Breast epithelium (tissue), 2 donors: ENCODE data around the gene HADHB.

- PRO-cap, result no peak
- RAMPAGE, long total RNA, 2 experiments, result no peak in any of the 2 experiments
Observed at GRCh38 chr2:25650257-25650643, 23.1 kb downstream of the DTNB start.

- PRO-cap, result no peak
- RAMPAGE, long total RNA, 2 experiments, result no peak in any of the 2 experiments
Observed at GRCh38 chr2:25916103-25916754, 37.9 kb upstream of the ASXL2 start.

DNA sequence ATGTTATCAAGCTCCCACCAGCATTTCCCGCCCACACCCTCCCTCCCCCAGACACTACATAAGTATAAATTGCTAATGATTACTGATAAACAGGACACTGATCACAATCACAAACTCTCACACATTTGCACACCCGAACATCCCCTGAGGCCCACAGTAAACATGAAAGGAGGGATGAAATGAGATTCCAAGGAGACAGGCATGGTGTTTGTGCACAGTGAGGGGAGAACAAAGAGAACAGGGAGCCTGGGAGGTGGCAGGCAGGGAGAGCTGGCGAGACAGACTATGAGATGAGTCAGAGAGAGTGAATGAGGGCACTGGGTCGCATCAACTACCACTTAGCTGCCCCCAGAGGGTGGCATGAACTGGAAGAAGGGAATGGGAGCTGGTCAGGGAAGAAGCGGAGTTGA is 5.3 kb downstream of the KIF3C start:
- PRO-cap, result no peak
- RAMPAGE, long total RNA, 2 experiments, result no peak in any of the 2 experiments

GRCh38 chr2:26000510-26001134 is 18.3 kb upstream of the KIF3C start:
- PRO-cap, result no peak
- RAMPAGE, long total RNA, 2 experiments, result no peak in any of the 2 experiments

GRCh38 chr2:26011659-26012403 is 22.1 kb upstream of the RAB10 start:
- PRO-cap, result no peak
- RAMPAGE, long total RNA, 2 experiments, result no peak in any of the 2 experiments

DNA sequence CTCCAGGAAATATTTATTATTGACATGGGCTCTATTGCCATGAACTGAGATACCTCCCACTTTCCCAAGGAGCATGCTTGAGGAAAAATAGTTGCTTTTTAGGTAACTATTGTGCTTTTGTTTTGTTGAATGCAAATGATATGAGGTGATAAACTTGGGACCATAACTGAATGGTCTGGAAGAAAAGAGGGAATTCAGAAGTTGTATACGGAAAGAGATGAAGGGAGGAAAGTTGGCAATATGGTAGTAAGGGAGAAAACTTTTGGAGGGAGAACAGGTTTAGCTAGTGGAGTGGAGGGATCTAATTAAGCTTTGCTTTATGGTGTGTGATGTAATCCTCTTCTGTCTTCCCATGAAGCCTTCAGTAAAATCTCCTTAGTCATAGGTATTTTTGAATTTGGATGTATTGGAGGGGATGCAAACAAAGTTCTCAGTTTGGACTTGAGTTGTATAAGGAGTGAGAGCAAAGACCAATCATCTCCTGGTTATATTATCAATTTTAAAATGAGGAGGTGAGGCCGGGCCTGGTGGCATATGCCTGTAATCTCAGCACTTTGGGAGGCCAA is 20.2 kb upstream of the RAB10 start:
- PRO-cap, result no peak
- RAMPAGE, long total RNA, 2 experiments, result no peak in any of the 2 experiments

GRCh38 chr2:26111549-26112011 is 61.3 kb upstream of the GAREM2 start:
- PRO-cap, result no peak
- RAMPAGE, long total RNA, 2 experiments, result no peak in any of the 2 experiments

- PRO-cap, result no peak
- RAMPAGE, long total RNA, 2 experiments, result no peak in any of the 2 experiments
Observed at GRCh38 chr2:26162272-26162584, 10.7 kb upstream of the GAREM2 start.

- PRO-cap, result no peak
- RAMPAGE, long total RNA, 2 experiments, result no peak in any of the 2 experiments
Observed at GRCh38 chr2:26191686-26192256, 18.9 kb downstream of the GAREM2 start.

- PRO-cap, result no peak
- RAMPAGE, long total RNA, 2 experiments, result no peak in any of the 2 experiments
Observed at GRCh38 chr2:26232120-26232449, 12.3 kb downstream of the HADHA start.

DNA sequence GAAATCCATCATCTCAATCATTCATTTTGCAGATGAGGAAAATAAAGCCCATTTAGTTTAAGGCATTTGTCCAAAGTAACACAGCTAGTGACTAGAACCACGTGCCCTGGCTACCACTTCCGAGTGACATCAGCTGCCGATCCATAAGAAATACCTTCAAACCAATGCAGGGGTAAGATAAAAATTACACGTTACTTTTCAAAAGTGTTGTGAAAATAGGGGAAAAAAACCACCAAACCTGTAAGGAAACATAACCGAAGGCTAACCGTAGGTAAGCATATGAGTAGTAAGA is 1.4 kb downstream of the HADHA start:
- PRO-cap, result no peak
- RAMPAGE, long total RNA, 2 experiments, result no peak in any of the 2 experiments

GRCh38 chr2:26244535-26245684 is at the start of gene HADHB:
HADHB (plus strand) TSS chr2:26244939.
- PRO-cap, result bidirectional peak, plus-strand start at chr2:26244968, minus-strand start at chr2:26244604
- RAMPAGE, long total RNA, 2 experiments, result start-site peak on the plus strand in 2 of 2 experiments, at chr2:26244915-26244969 at its widest, 253 to 405 reads per replicate; start-site peak on the minus strand in 2 of 2 experiments, at chr2:26244606-26244614 at its widest, 215 to 901 reads per replicate

DNA sequence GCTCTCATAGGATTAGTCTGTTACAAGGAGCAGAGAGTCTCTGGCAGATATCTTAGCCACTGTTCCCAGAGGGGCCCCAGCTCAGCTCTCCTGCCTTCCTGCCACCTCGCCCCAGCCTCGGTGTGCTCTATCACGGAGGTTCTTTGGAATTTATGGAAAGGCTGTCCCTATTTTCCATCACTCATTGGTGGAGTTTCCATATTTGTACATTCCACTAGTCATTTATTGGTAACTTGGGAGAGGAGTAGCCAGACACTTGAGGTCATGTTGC is 21.6 kb downstream of the DRC1 start:
- PRO-cap, result no peak
- RAMPAGE, long total RNA, 2 experiments, result no peak in any of the 2 experiments

GRCh38 chr2:26562825-26563501 is 576 bp downstream of the FAM166C start:
- PRO-cap, result no peak
- RAMPAGE, long total RNA, 2 experiments, result no peak in any of the 2 experiments

DNA sequence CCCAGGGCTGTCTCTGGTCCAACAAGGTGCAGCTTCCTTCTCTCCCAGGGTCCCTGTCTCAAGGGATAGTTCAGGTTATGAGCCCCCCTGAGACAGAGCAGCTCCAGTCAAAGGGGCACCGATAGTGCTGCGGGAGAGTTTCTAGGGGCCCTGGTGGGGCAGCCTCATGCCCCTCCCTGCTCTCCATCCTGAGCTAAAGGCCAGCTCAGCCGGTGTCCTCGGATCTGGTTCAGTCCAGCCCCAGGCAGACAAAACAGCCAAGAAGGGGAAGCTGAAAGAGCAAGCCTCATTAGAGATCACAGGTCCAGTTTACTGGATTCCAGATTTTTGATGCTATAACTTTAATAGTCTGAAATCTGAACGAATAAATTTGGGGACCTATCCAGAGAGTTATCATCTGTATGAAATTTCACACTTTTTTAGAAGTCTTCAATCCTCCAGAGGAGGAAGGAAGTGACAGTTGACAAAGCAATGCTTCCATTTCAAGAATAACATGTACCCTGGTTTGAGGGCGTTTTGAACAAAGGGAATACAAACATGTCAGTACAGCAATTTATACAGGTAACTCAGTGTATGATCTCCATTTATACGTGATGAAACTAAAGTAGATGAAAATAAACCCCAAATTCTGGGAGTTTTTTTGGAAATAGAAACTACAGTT is 36.4 kb downstream of the FAM166C start:
- PRO-cap, result no peak
- RAMPAGE, long total RNA, 2 experiments, result no peak in any of the 2 experiments

DNA sequence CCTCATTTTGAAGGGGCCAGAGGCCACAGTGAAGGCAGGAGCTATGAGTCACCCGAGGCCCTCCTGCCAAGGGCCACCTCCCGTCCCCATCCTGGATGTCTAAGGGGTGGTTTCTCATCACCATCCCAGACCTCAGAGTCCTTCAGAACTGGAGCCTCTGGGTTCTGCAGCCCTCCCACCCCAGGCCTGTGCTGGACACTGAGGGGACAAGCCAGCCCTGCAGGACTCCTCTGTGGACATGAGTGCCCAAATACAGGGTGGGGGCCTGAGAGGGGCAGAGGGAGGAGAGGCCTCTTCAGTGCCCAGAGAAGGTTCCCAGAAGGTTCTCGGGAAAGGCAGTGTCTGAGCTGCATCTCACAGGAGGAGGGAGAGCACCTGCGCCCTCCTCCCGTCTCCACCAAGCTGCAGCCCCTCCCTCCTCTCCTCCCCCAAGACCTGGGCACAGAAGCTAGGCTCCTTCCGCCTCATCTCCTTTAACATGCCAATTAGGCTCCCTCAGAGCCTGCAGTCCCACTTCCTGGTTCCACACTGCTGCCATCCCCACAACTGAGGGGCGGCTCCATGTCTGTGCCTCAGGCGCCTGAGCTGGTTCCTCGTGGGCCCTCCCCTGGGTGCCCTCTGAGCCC is 28.6 kb downstream of the KCNK3 start:
- PRO-cap, result no peak
- RAMPAGE, long total RNA, 2 experiments, result no peak in any of the 2 experiments

- PRO-cap, result no peak
- RAMPAGE, long total RNA, 2 experiments, result no peak in any of the 2 experiments
Observed at GRCh38 chr2:26782428-26783739, 3.0 kb upstream of the CENPA start.

GRCh38 chr2:26925394-26925876 is 45.0 kb upstream of the MAPRE3 start:
- PRO-cap, result no peak
- RAMPAGE, long total RNA, 2 experiments, result no peak in any of the 2 experiments

DNA sequence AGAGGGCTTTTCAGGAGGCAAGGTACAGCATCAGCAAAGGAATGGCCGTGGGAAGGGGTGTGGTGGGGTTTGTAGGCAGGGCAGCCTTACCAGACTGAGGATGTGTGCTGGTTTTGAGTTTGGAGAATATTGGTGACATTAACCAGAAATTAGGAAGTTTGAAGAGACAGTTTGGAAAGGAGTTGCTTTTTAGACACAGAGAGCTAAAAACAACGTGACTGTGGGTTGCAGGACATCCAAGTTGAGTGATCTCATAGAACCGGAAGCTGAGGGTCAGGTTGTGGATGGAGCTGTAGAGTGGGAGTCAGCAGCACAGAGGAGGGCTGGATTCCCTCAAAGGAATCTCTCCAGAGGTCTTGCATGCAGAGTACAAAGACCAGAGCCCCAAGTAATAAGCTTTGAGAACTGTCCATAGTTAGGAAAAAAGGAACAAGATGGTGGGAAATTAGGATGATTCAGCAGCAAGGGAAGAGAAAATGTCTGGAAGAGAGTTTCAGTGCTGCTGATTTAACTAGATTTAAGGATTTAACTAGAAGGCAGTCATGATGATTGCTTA is 9.3 kb downstream of the MAPRE3 start:
- PRO-cap, result no peak
- RAMPAGE, long total RNA, 2 experiments, result no peak in any of the 2 experiments

DNA sequence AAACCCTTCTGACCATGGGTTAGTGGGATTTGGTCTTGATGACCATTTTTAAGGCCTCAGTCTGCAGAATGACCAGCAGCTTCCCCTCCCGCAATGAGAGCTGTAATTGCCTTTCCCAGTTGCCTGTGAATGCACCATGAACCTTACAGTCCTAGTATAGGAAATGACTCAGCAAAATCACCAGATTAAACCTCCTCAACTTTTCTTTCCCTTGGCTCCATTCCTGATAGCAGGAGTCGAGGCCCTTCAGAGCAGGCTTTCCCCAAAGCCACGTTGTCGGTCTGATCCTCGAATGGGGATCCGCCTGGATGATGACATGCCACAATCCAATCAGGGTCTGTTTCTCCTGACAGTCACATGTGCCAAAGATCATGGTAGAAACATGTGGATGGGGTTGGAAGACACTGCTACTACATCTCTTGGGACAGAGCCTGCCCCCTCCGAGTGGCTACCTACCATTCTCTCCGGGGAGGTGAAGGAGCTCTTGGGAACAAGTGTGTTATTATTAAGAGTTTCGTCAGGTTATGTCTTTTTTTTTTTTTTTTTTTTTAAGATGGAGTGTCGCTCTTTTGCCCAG is 16.8 kb upstream of the TMEM214 start:
- PRO-cap, result no peak
- RAMPAGE, long total RNA, 2 experiments, result no peak in any of the 2 experiments